ENCODE measurements around a stretch of chr10.

- RRBS = 97% methylated on average over 4 of the region's 25 CpGs
These were observed 12.3 kb downstream of the PFKP start for GRCh38 chr10:3079455-3080270.

GRCh38 chr10:3090816-3091264 is 23.5 kb downstream of the PFKP start:
- RRBS = no CpG with 5 or more reads among the region's 5 CpGs

DNA sequence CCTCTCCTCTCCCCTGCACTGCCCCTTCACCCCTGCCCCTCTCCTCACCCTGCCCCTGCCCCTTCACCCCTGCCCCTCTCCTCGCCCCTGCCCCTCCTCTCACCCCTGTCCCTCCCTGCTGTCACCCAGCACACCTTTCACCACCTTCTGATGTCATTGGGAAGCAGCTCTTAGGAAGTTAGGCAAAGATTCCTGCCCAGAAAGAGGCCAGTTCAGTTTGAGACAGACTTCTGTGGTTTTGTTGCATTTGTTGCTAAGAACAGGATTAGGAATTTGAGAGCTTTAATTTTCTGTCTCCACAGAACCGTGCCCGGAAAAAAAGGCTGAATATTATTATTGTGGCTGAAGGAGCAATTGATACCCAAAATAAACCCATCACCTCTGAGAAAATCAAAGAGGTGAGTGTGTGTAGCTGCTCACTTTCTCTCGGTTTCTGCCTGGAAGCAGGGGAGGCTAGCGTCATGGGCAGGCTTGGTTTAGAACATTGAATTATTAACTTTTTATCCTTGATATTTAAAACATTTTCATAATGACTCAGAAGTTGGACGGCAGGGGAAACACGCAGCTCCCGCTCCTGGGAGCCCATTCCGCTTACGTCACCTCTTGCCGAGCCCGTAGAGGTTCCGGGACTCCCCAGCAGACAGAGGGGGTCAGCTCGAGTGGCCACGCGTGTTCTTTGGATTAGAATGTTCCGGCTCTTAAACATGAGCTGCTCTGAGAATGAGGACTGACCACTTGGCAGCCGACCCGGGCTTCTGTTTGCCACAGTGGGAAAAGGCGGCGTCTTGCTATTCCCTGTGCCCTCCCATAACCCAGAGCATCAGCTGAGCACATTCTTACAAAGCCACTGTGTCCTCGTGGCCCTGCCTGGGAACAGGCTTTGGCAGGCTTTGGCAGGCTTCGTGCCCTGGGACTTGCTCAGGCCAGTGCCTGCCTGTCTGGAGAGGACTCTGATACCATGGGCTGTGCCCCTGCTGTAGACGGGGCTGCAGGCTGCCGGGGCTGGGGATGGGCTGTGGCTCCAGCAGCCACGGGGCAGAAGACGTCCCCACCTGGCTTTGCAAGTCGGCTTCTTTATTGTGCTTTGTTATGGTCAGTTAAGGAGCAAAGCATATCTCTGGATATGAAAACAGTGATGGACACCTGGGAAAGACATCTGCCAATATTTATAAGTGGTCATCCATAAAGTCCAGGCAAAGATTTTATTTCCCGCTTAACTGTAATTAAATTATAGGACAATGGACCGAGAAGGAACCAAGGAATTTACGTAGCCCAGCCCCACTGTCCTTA is 40.0 kb downstream of the PFKP start:
- RRBS = 47% methylated on average over 7 of the region's 31 CpGs

DNA sequence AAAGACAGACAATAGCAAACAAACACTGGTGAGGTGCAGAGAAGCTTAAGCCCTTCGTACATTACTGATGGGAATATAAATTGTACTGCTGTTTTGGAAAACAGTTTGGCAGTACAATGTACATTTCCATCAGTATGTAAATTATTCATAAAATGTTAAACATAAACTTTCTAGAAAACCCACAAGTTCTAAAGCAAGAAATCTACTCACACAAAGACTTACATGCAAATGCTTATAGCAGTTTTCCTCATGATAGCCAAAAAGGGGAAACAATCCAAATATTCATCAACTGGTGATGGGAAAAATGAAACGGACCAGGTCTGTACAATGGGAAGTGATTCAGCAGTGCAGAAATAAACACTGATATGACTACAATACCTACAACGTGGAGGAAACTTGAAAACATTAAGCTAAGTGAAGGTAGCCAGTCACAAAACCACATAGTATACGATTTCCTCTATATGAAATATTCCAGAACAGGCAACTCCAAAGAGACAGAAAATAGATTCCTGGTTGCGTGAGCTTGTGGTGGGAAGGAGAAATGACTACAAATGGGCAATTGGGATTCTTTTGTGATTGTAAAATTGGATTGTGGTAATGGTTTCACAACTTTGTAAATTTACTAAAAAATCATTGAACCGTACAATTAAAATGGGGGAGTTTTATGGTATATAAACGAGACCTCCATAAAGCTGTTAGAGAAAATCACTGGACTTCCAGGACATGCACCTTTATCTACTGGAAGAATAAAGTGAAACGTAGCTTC is 263.1 kb upstream of the PITRM1 start:
- RRBS = no CpG with 5 or more reads among the region's 8 CpGs

GRCh38 chr10:3493859-3495247 is 290.7 kb downstream of the KLF6 start:
- RRBS = no CpG with 5 or more reads among the region's 38 CpGs

DNA sequence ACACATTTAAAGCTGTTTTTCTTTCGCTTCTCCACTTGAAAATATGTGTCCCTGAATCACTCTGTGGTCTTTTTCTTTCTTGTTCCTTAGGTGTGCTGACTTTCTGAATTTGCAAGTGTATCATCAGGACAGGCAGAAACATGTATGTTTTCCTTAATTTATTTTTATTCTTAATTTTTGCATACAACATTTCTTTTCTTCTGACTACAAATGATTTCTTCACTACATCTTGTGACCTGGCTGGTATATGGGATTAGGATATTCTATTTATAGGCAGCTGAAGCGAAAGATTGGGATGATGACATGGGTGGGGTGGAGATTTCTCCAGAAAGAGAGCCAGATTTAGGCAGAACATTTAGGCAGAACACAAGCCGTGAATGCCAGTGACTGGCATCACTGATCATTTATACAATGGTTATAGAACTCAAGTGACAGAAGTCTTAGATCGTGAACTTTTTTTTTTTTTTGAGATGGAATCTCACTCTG is 256.8 kb downstream of the KLF6 start:
- RRBS = no CpG with 5 or more reads among the region's 4 CpGs

- RRBS = no CpG with 5 or more reads among the region's 11 CpGs
These were observed 55.6 kb downstream of the KLF6 start for GRCh38 chr10:3729341-3729879.

GRCh38 chr10:3742322-3742751 is 42.7 kb downstream of the KLF6 start:
- RRBS = no CpG with 5 or more reads among the region's 3 CpGs

GRCh38 chr10:3761797-3762413 is 23.1 kb downstream of the KLF6 start:
- RRBS = no CpG with 5 or more reads among the region's 6 CpGs

- RRBS = no CpG with 5 or more reads among the region's 10 CpGs
These were observed 19.0 kb downstream of the KLF6 start for GRCh38 chr10:3766000-3766467.

- RRBS = no CpG with 5 or more reads among the region's 20 CpGs
These were observed 2.9 kb downstream of the KLF6 start for GRCh38 chr10:3781949-3782764.

GRCh38 chr10:3873517-3874495 is 88.8 kb upstream of the KLF6 start:
- RRBS = no CpG with 5 or more reads among the region's 8 CpGs

DNA sequence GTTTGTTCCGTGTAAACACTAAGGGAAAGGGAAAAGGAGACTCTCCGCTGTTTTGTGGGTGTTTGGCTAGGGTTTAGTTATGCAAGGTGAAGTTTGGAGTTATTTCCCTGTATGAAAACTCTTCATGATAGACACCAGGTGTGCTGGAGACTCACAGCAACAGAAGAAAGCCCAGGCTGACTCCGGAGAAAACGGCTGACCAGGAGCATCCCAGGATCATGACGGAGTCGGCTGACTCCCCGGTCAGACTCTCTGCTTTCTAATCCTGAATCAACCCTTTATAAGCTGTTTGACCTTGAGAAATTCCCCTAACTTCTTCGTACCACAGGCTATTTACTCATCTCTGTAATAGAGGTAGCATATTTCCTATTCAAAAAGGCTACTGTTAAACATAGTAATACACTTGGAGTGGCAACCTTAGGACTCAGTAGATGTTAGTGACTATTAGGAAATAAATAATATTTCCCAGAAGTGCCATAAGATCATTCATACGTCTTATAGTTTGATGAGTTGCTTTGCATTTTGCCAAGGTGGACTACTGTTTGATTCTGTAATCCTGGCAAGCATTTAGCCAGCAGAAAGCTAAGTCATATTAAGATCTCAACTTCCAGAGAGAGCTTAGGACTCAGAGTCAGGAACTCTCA is 94.3 kb upstream of the KLF6 start:
- RRBS = 84% methylated on average over 5 of the region's 9 CpGs

- RRBS = no CpG with 5 or more reads among the region's 14 CpGs
These were observed 101.1 kb upstream of the KLF6 start for GRCh38 chr10:3886009-3886518.

- RRBS = no CpG with 5 or more reads among the region's 4 CpGs
These were observed 119.4 kb upstream of the KLF6 start for GRCh38 chr10:3904461-3904849.

- RRBS = no CpG with 5 or more reads among the region's 13 CpGs
These were observed 163.9 kb upstream of the KLF6 start for GRCh38 chr10:3948756-3949460.

DNA sequence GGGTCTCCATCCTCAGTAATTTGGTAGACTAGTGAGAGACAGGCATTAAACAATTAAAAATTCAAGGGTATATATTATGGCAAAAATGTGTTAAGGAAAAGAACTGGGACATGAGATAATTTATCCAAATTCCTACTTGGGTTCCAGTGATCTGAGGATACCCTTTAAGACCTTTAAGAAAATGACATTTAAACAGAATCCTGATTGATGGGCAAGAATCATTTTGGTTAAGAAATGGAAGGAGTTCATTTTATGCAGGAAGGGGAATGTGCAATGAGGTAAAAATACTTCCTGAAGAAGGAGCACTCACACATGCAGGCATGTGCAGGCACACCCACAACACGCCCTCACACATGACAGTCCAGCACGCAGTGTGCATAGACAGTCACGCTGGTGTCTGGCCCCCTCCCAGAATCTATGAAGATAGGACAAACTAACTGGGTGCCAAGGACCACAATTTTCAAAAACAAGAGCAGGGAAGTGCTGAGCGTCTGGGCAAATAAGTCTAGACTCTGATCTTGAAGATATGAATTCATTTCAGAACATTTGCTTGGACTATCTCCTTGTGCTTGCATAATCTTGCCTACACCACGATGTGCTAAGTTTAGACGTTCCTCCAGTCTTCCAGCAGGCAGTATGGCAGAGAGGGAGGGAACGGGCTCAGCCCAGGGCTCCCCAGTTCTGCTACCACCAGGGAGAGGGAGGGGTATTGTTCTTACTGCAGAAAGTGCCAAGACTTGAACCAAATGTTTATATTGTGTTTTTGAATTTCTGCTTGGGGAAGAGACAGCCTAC is 276.4 kb upstream of the KLF6 start:
- RRBS = no CpG with 5 or more reads among the region's 7 CpGs

GRCh38 chr10:4240880-4241454 is 456.0 kb upstream of the KLF6 start:
- RRBS = no CpG with 5 or more reads among the region's 4 CpGs

DNA sequence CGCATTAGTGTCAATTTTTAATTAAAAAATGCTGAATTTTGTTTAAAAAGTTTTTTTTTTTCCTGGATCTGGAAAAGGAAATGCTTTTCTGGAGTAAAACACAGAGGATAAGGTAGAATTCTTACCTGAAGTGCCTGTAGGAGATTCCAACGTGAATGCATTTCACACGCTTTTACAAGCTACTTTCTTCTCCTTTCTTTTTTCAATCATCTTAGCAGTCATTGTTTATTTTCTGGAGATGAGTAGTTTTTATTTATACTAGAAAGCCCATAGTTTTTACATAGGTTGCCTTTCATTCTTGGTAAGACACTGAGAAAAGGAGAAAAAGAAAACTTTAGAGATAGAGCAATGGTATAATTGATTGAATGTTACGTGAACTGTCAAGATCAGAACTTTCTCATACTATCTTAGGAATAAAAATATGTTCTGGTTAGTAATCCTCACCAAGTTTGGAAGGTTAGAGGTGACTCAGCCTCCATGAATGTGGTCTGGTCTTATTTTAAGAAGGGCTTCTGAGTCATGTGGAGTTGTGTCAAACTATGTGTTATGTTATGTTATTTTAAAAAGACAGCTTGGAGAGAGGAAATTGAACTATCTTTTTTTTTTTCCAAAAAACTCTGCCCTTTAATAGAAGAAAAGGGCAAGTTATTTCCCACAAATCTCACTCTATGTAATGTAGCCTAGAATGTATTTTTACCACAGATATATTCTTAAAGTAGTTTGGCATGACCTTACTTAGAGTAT is 458.5 kb upstream of the KLF6 start:
- RRBS = no CpG with 5 or more reads among the region's 4 CpGs

GRCh38 chr10:4283613-4284347 is 498.8 kb upstream of the KLF6 start:
- RRBS = no CpG with 5 or more reads among the region's 6 CpGs